ENCODE measurements around a stretch of chr5.

GRCh38 chr5:157748757-157749280, 5.3 kb downstream of the LSM11 start:
CAGE:
- cytosol, long polyA minus RNA, result no peak
- cytosol, long polyA plus RNA, result no peak
- long polyA plus RNA, result no peak
- nucleus, long polyA minus RNA, result no peak
- nucleus, long polyA plus RNA, result no peak

CAGE:
- cytosol, long polyA minus RNA, result no peak
- cytosol, long polyA plus RNA, result no peak
- long polyA plus RNA, result no peak
- nucleus, long polyA minus RNA, result no peak
- nucleus, long polyA plus RNA, result no peak
Observed at GRCh38 chr5:157786366-157787188, 43.1 kb downstream of the LSM11 start.

DNA sequence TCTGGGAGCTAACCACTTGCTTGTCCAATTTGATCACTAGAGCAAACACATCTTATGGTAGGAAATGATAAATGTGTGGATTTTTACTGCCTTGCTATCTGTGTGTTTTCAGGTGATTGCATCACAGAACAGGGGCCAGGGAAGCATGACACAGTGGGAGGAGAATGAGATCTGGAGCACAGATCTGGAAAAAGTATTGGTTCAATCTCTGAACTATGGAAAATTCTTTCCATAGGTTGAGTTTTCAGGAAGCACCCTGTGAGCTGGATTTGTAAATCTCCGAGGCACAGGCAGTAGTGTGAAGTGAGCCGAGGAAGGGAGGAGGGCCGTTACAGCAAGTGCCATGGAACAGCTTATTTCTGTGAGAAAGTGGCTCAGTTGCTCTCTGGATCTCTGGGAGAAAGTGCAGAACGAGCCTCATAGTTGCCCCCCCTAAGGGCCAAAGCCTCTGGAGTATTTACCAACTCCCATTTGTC, 161.7 kb upstream of the CLINT1 start:
CAGE:
- cytosol, long polyA minus RNA, result no peak
- cytosol, long polyA plus RNA, result no peak
- long polyA plus RNA, result no peak
- nucleus, long polyA minus RNA, result no peak
- nucleus, long polyA plus RNA, result no peak

DNA sequence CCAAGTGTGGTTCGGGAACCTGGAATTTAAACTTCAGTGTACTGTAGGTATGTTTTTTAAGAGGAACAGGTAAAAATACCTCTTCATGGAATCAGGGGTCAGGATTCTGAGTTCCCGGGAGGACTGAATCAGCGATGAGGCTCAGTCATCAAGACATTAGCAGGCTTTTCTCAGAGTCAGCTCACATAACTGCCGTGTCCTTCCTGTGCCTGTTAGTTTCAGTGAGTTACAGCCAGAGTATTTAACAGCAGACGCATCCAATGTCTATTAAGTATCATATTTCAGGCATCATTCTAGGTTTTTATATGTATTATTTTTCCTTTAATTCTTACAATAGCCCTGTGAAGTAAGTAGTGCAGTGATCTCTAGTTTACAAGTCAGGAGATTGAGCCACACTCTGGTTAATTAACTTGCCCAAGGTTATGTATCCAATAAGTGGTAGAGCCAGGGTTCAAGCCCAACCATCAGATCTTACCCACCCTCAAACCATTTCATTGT, 260.9 kb upstream of the CLINT1 start:
CAGE:
- cytosol, long polyA minus RNA, result no peak
- cytosol, long polyA plus RNA, result no peak
- long polyA plus RNA, result no peak
- nucleus, long polyA minus RNA, result no peak
- nucleus, long polyA plus RNA, result no peak

CAGE:
- cytosol, long polyA minus RNA, result no peak
- cytosol, long polyA plus RNA, result no peak
- long polyA plus RNA, result no peak
- nucleus, long polyA minus RNA, result no peak
- nucleus, long polyA plus RNA, result no peak
Observed at GRCh38 chr5:158390502-158390921, 531.6 kb upstream of the CLINT1 start.

CAGE:
- cytosol, long polyA minus RNA, result no peak
- cytosol, long polyA plus RNA, result no peak
- long polyA plus RNA, result no peak
- nucleus, long polyA minus RNA, result no peak
- nucleus, long polyA plus RNA, result no peak
Observed at GRCh38 chr5:158748168-158748463, 351.6 kb downstream of the EBF1 start.

DNA sequence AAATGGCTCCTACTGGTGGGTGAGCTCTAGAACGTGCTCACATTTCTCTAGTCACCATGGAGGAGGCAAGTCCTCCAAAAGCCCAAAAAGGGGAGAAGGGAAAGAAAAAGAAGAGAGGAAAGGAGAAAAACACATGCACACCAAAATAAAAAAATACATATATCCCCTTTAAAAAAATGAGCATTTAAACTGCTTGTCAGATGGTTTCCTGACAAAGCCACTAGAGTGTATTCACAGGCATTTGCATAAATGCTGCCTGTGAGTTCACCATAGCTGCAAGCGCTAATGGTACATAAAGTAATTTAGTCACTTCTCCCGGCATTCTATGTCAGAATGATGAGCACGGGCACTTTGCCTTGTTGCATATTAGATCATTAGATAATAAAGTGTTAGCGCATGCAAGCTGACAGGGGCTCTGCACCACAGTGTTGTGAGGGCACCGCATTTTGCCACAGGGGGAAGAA, 280.7 kb downstream of the EBF1 start:
CAGE:
- cytosol, long polyA minus RNA, result no peak
- cytosol, long polyA plus RNA, result no peak
- long polyA plus RNA, result no peak
- nucleus, long polyA minus RNA, result no peak
- nucleus, long polyA plus RNA, result no peak

GRCh38 chr5:159011611-159012050, 88.1 kb downstream of the EBF1 start:
CAGE:
- cytosol, long polyA minus RNA, result no peak
- cytosol, long polyA plus RNA, result no peak
- long polyA plus RNA, result no peak
- nucleus, long polyA minus RNA, result no peak
- nucleus, long polyA plus RNA, result no peak

CAGE:
- cytosol, long polyA minus RNA, result no peak
- cytosol, long polyA plus RNA, result no peak
- long polyA plus RNA, result no peak
- nucleus, long polyA minus RNA, result no peak
- nucleus, long polyA plus RNA, result no peak
Observed at GRCh38 chr5:159019477-159020514, 79.9 kb downstream of the EBF1 start.

GRCh38 chr5:159101491-159101832, 1.7 kb upstream of the EBF1 start:
CAGE:
- cytosol, long polyA minus RNA, result no peak
- cytosol, long polyA plus RNA, result no peak
- long polyA plus RNA, result no peak
- nucleus, long polyA minus RNA, result no peak
- nucleus, long polyA plus RNA, result no peak

GRCh38 chr5:159182668-159183465, 26.5 kb downstream of the RNF145 start:
CAGE:
- cytosol, long polyA minus RNA, result no peak
- cytosol, long polyA plus RNA, result no peak
- long polyA plus RNA, result no peak
- nucleus, long polyA minus RNA, result no peak
- nucleus, long polyA plus RNA, result no peak

DNA sequence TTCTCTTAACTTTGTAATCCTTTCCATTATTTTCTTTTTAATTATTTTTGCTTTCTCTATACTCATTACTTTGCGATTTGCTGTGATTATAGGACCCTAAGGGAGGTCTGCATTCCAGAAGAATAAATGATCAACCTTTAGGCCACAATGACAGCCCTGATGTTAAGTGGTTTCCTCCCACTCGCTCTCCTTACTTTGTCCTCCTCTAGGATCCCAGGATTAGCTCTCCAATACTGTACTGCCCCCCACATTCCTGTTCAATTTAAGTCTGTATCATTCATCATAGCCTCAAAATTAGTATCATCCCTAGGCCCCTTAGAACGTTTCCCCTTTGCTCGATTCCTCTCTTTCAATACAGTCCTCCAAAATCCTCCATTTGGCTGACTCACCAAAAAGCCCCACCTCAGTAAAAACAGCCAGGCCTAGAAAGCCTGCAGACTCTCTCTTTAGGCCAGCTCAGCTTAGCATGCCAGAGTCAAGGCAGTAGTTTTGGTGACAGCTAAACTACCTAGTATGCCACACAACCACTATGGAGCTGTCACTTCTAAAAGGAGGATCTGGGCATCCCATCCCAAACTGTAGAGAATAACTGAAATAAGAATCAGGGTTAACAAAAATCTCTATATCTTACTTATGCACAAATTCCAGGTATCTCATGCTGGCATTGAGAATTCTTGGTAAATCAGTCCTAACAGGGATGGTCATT, 24.4 kb downstream of the RNF145 start:
CAGE:
- cytosol, long polyA minus RNA, result no peak
- cytosol, long polyA plus RNA, result no peak
- long polyA plus RNA, result no peak
- nucleus, long polyA minus RNA, result no peak
- nucleus, long polyA plus RNA, result no peak

DNA sequence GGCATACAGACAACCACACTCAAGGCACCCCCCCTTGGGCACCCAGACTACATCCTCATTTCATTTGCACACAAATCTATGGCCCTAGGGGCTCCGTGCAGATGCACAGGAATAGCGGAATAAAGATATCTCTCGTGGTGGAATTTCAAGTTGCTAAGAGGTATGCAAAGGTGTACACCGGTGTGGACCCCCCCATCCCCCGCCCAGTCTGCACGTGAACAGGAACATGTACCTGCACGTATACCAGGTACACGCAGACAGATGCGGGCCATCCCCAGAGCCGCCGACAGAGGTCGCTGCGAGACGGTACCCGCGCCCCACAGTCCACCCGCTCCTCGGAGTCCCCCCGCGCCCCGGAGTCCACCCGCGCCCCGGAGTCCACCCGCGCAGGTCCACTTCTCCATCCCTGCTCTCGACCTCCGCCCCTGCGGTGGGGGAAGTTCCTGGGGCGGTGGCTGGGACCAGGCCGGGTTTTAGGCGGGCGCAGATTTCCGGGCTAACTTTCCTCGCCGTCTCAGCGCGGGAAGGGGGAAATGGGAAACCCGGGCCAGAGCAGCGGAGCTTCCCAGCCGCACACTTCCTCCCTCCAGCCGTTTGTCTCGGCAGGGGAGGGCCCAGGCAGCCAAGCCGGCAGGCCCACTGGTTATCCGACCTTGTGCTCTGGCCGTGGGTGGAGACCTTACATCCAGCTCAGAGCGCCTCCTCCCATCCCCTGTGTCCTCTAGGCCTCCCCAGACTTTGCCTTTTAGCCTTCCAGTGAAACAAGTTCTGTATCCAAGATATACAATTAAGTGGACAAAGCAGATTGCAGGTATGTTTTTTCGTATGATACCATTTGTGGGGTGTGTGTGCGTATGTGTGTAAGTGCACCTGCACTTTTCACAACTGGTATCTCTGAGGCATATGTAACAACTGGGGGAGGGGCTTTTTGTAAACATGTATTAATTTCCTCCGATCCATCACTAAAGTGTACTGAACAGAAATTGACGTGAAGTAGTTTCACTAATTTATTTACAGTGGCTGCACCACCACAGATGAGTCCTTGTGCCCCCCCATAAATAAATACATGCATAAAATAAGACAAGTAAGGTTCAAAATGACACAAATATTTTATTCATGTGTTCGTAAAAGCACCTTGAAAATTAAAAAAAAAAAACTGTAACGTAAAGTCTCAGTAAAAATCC, 1.3 kb upstream of the IL12B start:
CAGE:
- cytosol, long polyA minus RNA, result no peak
- cytosol, long polyA plus RNA, result no peak
- long polyA plus RNA, result no peak
- nucleus, long polyA minus RNA, result no peak
- nucleus, long polyA plus RNA, result no peak

GRCh38 chr5:159337438-159337908, 7.2 kb upstream of the IL12B start:
CAGE:
- cytosol, long polyA minus RNA, result no peak
- cytosol, long polyA plus RNA, result no peak
- long polyA plus RNA, result no peak
- nucleus, long polyA minus RNA, result no peak
- nucleus, long polyA plus RNA, result no peak

DNA sequence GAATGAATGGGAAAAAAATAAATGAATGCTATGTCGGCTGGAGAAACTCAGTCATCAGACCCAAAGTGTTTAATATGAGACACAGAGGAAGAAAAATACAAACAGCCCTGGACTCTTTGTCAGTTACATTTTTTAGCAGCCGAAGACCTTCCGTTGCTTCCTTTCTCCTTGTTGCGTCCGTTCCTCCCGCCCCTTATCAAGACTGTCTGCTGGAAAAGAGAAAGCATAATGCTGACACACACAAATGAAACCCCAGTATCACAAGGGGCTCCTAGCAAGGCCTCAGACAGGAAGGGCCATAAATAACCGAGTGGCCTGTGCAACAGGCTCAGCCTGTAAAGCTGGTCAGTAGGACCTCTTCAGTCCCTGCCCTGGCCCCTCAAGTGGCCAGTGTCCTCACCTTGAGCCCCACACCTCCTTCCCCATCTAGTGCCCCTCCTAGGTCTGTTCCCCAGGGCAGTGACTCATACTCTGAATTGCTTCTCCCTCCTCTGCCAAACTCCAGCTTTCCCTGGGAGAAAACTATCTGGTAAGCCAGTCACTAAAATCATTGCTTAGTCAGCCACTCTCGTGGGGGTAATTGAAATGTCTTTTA, 174.5 kb upstream of the IL12B start:
CAGE:
- cytosol, long polyA minus RNA, result no peak
- cytosol, long polyA plus RNA, result no peak
- long polyA plus RNA, result no peak
- nucleus, long polyA minus RNA, result no peak
- nucleus, long polyA plus RNA, result no peak

DNA sequence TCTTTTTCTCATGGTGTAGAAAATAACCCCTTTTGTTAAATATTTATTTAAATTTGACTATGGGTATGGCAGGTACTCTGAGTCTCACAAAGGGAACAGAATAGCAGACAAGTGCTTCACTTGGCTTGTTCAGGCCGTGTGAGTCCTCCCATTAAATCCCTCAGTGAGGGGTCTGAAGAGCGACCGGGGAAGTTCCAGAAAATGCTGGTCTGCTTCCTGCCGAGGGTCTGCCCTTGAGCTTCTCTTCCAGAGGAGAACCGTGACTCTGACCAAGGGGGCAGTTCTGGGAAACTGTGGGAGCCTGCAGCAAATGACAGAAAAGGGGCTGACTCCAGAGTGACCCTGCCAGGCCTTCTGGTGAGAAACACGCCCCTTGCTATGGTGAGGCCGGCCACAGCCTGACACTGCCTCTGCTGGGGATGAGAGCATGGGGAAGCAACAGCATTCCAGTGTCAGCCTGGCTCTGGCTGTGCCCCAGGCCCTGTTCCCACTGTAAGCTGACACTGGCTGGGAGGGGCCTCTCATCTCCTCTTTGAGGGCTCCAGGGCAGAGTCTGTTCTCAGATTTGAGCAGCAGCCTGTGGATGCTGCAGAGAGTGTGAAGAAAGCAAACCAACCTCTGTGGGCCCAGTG, 179.9 kb upstream of the IL12B start:
CAGE:
- cytosol, long polyA minus RNA, result no peak
- cytosol, long polyA plus RNA, result no peak
- long polyA plus RNA, result no peak
- nucleus, long polyA minus RNA, result no peak
- nucleus, long polyA plus RNA, result no peak

CAGE:
- cytosol, long polyA minus RNA, result no peak
- cytosol, long polyA plus RNA, result no peak
- long polyA plus RNA, result no peak
- nucleus, long polyA minus RNA, result no peak
- nucleus, long polyA plus RNA, result no peak
Observed at GRCh38 chr5:159787420-159787805, 128.9 kb upstream of the ADRA1B start.

GRCh38 chr5:159855934-159856133, 60.4 kb upstream of the ADRA1B start:
CAGE:
- cytosol, long polyA minus RNA, result no peak
- cytosol, long polyA plus RNA, result no peak
- long polyA plus RNA, result no peak
- nucleus, long polyA minus RNA, result no peak
- nucleus, long polyA plus RNA, result no peak

DNA sequence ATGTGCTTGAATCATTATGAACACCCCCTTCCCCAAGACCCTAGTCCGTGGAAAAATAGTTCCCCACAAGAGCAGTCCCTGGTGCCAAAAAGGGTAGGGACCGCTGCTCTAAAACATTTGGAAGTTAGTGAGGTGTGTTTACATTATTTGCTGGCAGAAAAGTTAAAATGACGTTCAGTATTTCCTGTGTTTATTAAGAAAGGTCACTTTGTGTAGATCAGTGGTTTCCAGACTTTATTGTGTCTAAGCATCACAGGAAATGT, 11.9 kb downstream of the TTC1 start:
CAGE:
- cytosol, long polyA minus RNA, result no peak
- cytosol, long polyA plus RNA, result no peak
- long polyA plus RNA, result no peak
- nucleus, long polyA minus RNA, result no peak
- nucleus, long polyA plus RNA, result no peak

DNA sequence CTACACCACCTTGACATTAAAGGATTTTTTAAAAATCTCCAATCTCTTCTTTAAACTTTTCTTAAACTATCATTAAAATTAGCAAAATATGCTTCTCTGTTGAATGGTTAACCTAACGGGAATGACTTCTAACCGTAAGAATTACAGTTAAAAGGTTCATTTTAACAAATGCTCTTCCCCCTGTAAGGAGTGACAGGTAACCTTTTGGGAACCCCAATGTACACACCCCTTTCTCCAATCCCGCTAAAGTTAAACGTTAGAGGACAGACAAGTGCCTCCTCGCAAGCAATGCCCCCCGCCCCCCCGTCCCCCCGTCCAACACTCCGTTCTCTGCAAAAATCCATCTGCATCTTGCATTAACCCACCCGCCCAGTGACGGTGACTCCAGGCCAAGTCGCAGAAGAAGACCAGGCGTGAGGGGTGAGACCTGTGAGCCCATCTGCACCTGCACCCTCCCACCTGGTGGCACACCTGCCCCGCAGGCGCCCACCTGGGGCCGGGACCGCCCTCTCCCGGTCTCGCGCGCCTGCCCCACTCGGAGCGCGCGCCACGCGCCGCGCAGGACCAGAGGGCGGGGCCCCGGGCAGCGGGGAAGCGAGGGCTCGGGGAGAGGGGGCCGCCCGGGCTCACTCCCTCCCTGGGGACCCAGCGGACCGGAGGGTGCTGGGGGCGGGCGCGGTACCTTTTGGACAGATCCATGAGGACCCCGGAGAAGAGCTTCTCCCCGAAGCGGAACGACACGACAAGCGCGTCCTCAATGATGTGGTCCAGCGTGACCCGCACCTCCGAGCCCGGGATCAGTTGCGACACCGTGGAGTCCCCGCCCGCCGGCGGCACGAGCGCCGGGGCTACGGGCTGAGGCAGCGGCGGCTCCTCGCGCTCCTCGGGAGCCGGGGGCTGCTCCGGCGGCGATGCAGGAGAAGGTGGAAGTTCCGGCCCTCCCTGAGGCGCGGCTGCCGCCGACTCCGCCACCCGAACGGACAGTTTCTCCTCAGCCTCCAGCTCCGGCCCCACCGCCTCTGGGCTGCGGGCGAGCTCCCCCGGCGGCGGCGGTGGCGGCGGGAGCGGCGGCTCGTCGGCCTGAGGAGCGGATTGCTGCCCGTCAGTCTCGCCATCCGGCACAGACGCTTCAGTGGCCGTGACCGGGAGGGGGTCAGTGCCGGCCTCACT, 742 bp downstream of the PWWP2A start:
CAGE:
- cytosol, long polyA minus RNA, result start-site peak on the minus strand centred at position 704 of the sequence, 35 bp wide, 8 reads
- cytosol, long polyA plus RNA, result no peak
- long polyA plus RNA, result no peak
- nucleus, long polyA minus RNA, result no peak
- nucleus, long polyA plus RNA, result no peak